Jejunum (tissue), 1 donor: ENCODE results near the gene PRSS35.

DNA sequence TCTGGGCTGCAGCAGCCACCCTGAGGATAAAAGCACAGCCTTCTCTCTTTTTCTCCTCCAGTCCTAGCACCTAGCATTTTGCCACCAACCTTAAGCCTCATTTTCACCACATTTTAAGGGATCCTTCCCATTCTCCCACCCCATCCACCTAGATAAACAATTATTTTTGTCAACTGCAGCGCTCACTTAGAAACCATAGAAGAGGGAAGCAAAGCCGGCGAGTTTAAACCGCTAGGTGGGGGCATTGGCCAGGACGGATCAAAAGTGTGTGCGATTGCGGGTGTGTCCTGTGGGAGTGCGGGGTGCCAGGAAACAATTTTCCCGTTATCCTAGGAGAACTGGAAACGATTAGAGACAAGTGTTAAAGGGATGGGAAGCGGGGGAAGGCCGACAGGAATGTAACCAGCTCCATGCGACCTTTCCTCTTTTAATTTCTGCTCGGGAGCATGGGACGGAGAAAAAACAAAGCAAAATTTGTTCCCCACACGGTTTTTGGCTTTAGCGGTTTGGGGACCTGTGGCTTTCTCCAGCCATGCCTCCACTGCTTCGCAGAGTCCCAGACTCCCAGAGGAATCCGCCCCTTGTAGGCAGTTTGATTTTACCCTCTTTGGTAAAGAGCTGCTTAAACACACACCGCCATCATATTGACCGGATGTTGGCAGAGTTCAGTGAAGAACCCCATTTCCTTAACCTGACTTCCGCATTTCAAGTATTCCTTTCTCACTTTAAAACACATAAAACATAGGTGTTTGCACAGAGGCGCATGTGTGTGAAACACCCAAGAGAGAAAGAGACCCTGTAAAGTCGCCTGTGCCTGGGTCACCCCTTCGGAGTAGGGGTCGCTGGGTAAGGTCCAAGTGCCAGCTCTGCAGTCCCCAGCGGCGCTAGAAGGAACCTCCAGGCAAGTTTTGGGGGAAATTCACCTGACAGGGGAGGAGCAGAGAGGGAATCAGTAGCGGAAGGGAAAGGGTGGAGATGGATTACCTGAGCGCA lies 2.9 kb upstream of the HTR1B start:
- PRO-cap: no peak

DNA sequence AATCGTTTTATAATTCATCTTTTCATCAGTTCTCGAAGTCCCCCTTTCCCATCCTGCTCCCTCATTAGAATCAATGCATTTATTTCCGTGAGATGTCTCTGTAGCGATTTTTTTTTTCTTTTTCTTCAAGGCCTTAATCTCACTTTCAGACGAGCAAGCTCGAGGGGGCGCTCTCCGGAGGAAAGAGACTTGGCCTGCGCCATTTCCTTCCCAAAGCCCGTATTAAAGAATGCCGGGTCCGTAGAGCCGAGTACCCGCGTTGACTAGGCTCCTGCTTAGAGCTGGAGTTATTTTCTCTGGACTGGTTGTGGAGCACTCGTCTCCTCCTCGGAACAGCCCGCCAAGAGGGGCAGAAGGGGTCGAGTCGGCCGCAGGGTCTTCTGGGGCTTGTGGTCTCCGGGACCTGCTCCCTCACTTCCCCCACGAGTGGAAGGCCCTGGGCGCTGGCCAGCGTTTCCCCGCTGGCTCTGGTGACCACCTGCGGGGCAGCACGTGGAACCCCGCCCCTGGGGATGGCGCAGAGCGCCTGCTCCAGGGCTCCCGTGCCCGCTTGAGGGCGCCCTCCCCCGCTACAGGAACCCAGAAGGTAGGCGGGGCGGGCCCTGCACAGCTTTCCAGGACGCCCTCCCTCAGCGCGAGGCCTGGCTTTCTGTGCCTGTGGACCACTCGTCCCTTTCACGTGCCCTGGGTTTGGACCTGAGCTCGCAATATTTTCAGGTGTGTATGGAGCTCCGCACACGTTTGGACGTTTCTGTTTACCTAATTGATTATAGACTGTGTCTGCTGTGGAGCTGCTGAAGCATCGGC lies 2.6 kb upstream of the MEI4 start:
- PRO-cap: no peak

- PRO-cap: no peak
Observed at GRCh38 chr6:79025440-79025796, 52.6 kb downstream of the PHIP start.

DNA sequence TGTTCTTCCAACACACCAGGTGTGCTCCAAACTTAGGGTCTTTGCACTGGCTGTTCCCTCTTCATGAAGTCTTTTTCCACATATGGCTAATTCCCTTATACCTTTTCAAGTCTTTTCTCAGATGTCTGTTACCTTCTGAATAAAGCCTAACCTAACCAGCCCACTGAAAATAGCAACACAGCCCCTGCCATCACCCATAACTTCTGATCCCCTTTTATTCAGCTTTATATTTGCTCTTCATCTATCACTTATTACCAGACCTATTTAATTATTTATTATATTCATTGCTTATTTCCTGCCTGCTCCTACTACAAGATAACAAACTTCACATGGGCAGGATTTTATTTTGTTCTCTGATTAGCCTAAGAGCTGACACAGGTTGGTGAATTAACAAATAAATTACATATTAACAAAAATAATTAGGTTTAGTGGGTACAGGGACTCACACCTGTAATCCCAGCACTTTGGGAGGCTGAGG lies 31.8 kb downstream of the PHIP start:
- PRO-cap: no peak

- PRO-cap: no peak
Observed at GRCh38 chr6:79544810-79545560, 7.8 kb upstream of the LCA5 start.

- PRO-cap: no peak
Observed at GRCh38 chr6:80126822-80127475, 20.5 kb downstream of the BCKDHB start.

GRCh38 chr6:80438660-80439212 lies 332.3 kb downstream of the BCKDHB start:
- PRO-cap: no peak

GRCh38 chr6:80457387-80457687 lies 350.9 kb downstream of the BCKDHB start:
- PRO-cap: no peak

DNA sequence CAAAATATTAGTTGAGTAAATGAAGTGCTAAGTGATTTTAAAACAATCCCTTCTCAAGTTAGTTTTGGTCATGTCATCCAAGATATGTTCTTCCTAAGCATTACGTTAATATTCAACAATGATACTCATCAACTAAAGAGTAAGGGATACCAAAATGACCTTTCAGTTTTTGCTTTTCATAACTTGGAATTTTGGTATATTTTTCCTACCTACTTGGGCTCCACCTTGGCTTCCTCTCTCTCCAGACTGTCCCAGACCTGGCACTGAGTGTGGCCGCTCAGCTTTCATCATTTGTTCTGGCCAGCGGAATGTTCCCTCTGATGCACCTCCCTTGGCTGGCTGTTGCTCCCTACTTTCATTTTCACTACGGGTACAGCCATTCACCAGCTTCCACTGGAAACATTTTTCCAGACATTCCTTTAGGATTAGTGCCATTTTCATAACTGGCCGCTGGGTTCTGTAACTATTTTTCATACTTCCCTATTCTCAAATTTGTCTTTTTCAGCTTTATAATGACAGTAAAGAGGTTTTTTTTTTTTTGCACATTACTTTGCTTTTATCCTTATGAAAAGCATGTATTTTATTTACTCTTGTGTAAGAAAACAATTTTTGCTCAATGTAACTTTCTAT lies 487.4 kb downstream of the TENT5A start:
- PRO-cap: no peak

DNA sequence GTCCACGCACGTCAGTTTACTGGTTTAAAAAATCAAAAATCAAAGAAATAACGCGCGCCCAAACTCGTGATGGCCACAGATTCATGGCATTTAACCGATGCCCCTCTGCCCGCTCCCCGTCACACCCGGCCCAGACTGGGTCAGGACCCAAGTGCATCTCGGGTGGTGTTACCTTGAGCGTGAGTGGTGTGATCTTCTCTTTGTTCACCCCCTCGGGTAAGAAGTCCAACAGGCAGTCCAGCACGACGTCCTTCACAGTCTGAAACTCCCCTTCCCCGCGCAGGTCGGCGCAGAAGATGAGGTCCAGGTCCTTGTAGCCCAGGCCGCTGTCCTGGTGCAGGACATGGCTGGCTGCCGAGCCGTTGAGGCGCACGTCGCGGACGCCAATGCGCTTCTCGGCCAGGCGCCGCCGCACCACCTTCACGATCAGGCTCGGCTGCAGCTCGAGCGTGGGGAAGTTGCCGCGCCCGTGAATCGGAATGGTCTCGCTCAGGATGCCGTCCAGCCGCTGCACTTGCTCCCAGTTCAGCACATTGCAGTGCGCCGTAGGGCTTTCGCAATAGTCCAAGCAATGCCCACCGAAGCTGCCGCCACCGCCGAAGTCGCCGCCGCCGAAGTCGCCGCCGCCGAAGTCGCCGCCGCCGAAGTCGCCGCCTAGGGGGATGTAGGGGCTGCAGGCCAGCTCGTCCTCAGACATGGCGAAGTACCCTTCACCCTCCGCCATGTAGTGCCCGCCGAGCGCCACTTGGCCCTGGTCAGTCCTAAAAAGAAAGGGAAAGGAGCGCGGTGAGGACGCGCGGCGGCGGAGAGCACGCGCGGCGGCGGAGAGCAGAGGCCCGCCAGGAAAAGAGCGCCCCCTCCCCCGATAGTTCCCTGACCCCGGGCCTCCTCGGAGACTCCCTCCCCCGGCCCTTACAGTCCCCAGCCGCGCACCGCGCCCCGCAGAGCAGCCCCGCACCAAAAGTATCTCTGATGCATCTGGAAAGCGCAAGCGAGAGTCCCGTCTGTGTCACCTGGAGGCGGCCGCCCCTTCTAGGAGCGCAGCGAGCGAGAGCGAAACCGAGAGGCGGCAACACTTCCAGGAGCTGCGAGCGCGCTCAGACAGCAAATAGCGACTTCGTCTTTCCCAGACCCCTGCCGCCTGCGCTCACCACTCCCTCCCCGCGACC lies 679 bp downstream of the TENT5A start:
- PRO-cap: bidirectional peak, plus-strand start at position 1,072 of the sequence, minus-strand start at position 388 of the sequence

DNA sequence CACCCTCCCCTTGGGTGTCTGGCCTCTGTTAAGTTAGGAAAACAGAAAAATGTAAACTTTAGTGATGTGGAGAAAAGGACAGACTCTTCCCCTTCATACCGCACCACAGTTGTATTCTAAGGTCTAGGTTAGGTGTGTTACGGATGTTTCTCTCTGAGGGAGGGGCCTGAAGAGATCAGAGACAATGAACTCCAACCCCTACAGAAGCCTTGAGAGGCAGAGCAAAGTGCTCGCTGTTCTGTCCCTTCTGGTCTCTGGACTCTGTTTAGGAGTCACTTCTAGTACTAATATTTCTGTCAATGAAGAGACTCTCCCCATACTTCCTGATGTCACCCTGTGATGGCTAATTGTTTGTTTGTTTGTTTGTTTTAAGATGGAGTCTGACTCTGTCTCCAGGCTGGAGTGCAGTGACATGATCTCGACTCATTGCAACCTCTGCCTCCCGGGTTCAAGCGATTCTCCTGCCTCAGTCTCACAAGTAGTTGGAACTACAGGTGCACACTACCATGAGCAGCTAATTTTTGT lies 181.8 kb upstream of the TENT5A start:
- PRO-cap: no peak

DNA sequence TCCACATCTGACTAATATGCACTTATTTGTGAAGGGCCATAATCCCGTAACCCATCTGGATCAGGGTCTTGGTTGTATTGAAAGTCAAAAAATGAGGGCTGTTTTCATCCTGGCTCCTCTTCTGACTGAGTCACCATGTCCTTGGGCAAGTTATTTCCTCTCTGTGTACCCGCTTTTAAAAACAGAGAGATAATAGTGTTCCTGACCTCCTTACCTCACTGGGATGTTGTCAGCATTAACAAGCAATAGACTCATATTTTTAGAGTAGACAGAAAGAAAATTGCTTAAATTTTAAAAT lies 233.6 kb downstream of the IBTK start:
- PRO-cap: no peak

- PRO-cap: no peak
Observed at GRCh38 chr6:82181398-82181597, 66.2 kb downstream of the IBTK start.

DNA sequence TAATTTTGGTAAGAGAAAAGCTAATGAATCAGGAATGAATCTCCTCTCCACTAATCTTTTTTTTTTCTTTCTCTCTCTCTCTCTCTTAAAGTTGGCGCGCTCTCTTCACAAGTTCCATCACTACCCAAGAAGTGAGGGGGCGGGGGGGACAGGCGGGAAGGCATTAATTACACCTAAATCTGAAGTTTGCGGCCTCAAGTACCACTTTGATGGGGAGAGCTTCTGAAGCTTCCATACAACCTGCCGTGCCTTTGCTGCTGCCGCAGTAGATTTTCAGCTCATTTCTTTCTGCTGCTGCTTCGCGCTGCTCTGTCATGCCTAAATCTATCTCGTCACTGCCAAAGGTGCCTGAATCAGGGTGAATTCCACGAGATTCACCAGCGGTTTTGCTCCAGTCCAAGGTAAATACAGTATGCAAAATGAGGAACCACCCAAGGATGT lies 458 bp upstream of the TPBG start:
- PRO-cap: no peak

DNA sequence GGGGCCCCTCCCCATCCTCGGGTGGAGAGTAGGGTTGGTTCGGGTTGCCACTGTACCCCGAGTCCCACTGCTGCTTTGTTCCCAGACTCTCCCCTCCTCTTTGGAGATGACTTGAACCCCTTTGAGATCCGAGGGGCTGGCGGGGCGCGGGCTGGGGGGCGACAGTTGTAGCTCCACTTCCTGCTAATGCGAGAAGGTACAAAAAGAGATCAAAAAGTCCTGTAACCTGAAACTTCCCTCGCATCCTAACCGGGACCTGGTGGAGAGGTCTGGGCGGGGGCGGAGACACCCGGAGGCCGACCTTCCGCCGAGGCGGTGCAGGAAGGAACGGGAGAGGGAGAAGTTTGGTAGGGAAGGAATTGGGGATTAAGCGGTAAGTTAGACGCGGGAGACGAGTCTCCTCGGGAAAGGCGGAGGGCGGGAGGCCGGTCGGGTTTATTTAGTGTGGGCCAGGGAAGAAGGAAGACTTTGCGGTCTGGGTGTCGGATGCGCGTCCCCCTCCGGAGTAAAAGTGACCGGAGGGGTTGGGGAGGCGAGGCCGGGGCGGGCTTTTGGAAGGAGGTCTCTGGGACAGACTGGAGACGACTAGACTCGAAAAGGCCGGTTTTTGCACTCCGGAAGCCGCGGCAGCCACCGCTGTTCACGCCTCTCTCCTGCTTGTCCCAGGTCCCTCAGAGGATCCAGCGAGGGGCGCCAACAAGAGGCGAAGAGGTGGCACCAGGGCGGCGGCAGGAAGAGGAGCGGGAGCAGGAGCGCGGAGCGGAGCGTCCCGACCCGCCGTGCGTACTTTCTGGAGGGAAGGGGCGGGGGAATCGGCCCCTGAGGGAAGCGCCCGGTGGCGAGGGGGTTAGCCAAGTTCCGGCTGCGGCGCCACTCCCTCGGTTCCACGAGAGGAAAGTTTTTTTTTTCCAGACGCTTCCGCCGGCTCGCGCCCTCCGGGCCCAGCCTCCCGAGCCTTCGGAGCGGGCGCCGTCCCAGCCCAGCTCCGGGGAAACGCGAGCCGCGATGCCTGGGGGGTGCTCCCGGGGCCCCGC lies 657 bp downstream of the TPBG start:
- PRO-cap: unidirectional peak, plus-strand start at position 293 of the sequence; unidirectional peak, plus-strand start at position 381 of the sequence; bidirectional peak, plus-strand start at position 911 of the sequence, minus-strand start at position 785 of the sequence

GRCh38 chr6:83430078-83430862 lies 581 bp downstream of the ME1 start:
- PRO-cap: no peak

DNA sequence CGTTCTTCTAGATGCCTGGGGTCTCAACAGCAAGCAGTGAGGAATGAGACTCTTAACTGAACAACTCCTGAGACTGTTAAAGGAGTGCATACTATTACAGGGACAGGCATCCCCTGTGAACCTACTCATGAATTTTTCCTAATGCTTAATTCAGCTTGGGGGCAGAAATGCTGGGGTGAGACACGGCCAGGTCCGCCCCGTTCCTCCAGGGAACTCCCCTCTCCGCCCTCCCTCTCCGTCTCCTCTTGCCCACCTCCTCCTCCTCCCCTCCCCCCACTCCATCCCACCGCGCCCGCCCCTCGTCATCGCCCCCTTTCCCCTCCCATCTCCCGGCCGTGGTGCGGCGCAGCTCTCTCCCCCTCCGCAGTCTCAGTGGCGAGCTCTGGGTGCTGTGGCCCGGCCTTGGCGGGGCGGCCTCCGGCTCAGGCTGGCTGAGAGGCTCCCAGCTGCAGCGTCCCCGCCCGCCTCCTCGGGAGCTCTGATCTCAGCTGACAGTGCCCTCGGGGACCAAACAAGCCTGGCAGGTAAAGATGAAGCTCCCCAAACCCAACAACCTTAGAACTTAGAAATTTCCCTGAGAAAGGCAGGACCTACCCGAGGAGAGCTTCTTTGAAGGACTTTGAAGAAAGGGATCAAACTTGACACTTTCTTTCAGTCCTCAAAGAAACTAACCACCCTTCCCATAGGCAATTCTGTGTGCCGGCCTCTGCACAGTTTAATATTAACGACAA lies at the start of gene PRSS35:
Gene PRSS35 (plus strand): TSS at position 364 of the 731 bp plus-strand sequence.
- PRO-cap: no peak

DNA sequence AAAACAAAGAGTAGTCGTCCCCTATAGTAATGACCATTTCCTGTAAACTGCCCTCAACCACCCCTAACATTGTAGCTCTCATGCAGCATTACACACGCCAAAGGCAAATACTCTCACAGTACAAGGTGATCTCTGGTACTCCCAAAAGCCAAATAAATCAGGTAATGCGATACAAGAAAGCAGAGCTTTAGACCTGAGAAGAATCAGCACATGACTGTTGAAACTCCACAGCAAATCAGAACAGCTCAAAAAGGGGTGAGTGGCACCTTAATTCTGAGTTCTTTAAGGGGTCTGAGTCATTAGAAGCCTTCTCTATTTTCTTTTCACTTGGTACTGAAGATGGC lies 57.1 kb upstream of the MRAP2 start:
- PRO-cap: no peak

- PRO-cap: no peak
Observed at GRCh38 chr6:84026332-84026730, 7.2 kb upstream of the MRAP2 start.

DNA sequence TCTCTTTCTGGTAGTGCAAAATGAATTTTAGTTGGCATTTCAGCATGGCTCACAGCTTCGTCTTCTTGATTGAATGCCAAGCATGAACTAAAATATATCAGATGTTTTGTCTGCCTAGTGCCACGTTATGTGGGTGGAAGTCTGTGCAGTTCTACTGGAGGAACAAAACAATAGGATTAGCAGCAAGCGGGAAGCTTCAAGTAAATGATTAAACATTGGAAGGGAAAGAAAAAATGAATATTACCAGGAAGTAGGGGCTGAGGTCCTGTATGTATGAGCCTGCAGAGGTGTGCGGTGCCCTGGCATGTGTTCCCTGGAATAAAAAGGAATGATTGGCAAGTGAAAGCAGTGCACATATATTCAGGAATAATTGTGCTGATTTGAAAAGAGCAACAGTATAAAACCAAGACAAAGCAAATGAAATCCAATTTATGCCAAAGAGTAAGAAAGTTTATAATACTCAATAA lies 6.7 kb upstream of the MRAP2 start:
- PRO-cap: no peak